Glomerular endothelial cell (primary cell): ENCODE measurements around a stretch of chr2.

GRCh38 chr2:169739834-169740258 is 6.2 kb downstream of the KLHL23 start:
- RAMPAGE, long total RNA = no peak

DNA sequence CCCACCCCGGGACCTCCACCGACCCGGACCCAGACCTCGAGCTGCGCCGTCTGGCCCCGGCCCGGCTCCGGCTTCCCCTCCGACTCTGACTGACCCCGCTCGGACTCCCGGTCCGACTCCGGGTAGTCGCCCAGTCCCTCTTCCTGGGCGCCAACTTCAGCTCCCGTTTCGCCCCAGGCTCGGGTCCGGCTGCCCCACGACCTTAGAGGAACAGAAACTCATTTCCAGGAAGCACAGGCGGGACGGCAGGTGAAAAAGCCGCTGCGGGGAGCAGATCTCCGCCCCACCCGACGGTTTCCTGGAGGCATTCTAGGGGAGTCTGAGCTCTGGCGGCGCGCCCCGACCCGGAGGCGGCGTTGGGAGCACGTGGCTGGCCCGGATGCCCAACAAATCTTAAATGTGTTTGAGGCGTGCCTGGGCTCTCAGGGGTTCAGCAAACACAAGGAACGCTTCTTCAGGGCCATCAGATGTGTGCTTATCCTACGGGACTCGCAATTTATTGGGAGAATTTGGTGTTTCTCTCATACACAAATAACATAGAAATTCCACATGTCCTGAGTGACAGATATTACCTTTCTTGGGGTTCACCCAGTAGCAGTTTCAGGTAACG is 30.0 kb upstream of the SSB start:
- RAMPAGE, long total RNA = no peak

GRCh38 chr2:169783998-169784399 is 14.7 kb upstream of the SSB start:
- RAMPAGE, long total RNA = no peak

GRCh38 chr2:170714976-170715085 is 306 bp upstream of the SP5 start:
- RAMPAGE, long total RNA = no peak

- RAMPAGE, long total RNA = no peak
These were observed 2.3 kb downstream of the SP5 start for GRCh38 chr2:170717449-170717803.

DNA sequence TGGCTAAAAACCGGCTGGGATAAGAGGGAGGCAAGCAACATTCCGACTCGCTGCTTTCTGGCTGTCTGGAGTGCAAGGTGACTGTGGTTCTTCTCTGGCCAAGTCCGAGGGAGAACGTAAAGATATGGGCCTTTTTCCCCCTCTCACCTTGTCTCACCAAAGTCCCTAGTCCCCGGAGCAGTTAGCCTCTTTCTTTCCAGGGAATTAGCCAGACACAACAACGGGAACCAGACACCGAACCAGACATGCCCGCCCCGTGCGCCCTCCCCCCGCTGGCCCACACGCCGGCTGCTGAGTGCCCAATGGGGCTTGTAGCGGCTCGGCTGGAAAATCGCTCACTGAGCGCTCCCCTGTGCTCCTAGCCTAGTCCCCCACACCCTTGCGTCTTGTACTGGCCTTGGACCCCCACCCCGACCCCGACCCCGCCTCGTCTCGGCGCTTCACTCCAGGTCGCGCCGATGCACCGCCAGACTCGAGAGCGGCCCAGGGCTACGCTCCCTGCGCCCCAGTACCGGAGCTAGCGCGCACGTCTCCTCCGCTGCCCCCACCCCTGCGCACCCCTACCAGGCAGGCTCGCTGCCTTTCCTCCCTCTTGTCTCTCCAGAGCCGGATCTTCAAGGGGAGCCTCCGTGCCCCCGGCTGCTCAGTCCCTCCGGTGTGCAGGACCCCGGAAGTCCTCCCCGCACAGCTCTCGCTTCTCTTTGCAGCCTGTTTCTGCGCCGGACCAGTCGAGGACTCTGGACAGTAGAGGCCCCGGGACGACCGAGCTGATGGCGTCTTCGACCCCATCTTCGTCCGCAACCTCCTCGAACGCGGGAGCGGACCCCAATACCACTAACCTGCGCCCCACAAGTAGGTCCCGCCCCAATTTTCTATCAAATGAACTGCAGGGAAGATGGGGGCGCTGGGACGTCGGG is 1.4 kb downstream of the GAD1 start:
- RAMPAGE, long total RNA = no peak

GRCh38 chr2:170973607-170974548 is 44.8 kb downstream of the GORASP2 start:
- RAMPAGE, long total RNA = no peak

DNA sequence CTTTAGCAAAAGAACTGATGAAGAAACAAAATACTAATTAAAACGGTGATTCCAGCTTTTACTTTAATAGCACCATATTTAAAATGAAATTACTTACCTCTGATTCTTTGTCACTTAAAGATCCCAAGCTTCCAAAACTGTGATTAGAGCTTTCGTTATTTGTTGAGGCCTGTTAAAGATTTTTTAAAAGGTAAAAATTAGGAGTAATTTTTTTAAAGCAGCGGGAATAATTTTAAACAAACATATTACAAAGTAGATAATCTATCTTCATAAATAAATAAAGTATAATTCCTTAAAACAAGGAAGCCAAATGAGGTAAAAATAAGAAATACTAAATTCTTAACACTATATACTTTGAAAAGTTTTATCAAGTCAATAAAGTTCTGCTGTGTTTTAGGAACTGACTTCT is 78.0 kb downstream of the TLK1 start:
- RAMPAGE, long total RNA = no peak

GRCh38 chr2:171354578-171354954 is 79.2 kb downstream of the METTL8 start:
- RAMPAGE, long total RNA = no peak

DNA sequence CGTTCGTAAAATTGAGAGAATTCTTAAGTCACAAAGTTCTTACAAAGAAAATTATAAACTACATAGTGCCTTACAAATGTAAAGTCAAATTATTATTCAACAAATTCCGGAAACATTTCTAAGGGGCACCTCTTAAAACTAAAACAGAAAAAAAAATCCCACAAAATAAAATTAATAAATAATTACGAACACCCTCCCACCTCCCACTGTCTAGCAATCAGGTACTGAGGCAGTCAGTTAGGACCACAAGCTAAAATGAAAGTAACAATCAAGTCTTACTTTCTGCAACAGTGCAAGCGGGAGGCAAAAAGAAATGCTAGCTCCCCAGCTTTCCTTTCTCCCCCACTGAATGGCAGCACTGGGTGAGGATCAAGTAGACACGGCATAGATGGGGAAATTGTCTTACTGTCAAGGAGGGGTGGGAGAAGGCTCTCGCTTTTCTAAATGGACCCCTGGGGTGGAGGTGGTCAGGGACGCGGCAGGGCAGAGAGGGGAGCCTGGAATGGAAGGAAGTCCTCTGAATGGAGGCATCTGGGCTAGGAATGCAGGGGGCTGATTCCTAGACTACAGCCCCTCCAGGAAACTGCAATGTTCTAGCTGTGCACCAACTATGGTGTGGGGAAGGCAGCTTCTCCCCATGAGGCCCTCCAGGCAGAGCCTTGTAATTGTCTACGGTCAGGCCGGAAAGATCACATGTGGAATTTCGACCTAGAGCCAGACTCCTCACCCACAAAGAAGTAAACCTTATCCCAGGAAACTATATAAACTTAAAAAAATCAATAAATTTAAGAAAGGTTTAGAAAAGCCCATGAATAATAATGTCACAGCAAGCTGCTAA is 24.3 kb downstream of the METTL8 start:
- RAMPAGE, long total RNA = no peak

- RAMPAGE, long total RNA = start-site peak on the plus strand at chr2:171687731-171687826, 1,712 and 758 reads in 2 replicates
These were observed 628 bp downstream of the DYNC1I2 start for GRCh38 chr2:171687596-171688597.

- RAMPAGE, long total RNA = no peak
These were observed 17.2 kb downstream of the HAT1 start for GRCh38 chr2:171939277-171940005.

- RAMPAGE, long total RNA = no peak
These were observed 7.3 kb downstream of the DLX2 start for GRCh38 chr2:172095202-172095930.

- RAMPAGE, long total RNA = no peak
These were observed 146.7 kb upstream of the ITGA6 start for GRCh38 chr2:172280636-172281190.

DNA sequence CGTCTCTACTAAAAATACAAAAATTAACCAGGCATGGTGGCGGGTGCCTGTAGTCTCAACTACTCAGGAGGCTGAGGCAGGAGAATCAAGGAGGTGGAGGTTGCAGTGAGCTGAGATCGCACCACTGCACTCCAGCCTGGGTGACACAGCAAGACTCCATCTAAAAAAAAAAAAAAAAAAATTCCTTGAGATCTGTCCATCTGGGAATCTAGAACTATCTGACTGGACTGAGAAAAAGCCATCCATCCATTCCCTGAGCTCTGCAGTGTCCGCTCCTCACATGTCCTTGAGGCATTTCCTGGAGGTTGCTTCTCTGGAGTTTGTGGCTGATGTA is 102.1 kb upstream of the ITGA6 start:
- RAMPAGE, long total RNA = no peak

DNA sequence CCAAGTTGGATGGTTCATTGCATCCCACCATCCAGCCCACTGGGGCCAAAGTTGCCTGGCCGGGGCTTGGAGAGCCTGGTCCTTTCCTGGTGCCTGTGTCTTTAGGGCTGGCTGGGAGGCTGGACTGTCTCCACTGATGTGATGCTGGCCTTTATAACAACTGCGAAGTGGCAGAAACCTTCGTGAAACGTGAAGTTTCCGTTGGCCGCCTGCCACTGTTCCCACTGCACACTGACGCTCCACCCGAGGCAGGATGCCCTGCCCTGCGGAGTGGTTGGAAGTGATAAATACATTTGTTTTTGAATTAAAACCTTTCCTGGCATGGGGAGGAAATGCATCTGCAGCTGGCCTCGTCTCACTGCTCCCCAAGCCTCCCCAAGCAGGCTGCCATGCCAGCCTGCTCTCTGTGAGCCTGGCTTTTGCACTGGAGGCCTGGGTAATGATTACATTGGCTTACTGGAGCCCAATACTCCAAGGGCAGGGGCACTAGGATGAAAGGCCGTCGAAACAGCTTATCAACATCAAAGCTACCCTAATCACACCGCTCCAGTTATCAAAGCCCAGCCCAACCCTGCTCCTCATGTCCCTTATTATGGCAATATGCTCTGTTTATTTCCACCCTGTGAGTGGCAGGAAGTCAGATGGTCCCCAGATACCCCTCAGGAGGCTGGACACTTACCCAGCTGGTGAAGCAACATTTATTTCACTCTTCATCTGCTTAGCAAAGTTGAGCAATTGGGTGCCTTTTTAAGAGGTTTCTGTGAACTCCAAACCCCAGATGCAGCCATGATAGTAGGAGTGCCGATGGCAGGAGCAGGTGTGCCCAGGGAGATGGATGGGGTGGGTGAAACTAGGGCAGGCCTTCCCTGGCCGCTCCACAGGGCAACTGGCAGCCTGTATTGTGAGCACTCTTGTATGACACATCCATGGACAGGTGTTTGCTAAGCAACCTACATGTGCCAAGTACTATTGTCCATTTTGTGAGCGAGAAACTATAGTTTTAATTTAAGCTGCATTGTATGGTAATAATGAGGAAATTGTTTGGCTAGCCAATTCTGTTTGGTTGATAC is 97.4 kb upstream of the ITGA6 start:
- RAMPAGE, long total RNA = no peak

DNA sequence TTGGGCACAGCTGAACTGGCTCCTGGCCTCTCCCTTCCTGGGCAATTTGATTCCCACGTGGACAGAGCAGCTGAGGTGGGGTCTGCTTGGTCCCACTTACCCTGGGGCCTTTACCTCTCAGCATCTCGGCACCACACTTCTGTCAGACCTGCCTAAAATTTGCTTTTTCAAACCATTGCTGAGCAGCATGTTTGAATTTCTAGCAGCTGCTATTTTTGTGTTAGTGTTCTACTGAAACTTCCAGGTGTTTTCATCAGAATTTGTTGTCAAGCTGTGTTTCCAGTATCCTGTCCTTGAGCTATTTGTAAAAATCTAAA is 63.8 kb upstream of the PDK1 start:
- RAMPAGE, long total RNA = no peak

DNA sequence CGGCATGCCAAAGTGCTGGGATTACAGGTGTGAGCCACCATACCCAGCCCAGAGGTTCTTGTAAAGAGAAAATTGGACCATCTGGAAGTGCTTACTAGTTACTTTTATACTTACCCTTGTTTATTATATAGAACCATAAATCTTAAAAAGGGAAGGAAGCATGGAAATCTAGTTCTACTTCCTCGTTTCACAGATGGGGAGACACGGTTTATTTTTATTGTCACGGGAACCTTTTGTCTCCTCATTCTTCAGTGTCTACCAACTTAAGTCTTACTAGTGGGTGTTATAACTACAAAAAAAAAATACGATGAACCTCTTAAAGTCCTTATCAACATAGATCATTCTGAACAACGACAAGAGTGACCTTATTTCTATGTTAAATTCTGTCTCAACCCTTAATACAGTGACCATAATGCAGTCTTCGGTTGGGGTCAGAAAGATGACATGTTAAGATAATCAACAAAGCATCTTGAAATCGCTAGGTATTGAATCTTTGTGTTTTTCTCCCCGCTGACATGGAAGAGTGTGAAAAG is 45.7 kb upstream of the PDK1 start:
- RAMPAGE, long total RNA = no peak

DNA sequence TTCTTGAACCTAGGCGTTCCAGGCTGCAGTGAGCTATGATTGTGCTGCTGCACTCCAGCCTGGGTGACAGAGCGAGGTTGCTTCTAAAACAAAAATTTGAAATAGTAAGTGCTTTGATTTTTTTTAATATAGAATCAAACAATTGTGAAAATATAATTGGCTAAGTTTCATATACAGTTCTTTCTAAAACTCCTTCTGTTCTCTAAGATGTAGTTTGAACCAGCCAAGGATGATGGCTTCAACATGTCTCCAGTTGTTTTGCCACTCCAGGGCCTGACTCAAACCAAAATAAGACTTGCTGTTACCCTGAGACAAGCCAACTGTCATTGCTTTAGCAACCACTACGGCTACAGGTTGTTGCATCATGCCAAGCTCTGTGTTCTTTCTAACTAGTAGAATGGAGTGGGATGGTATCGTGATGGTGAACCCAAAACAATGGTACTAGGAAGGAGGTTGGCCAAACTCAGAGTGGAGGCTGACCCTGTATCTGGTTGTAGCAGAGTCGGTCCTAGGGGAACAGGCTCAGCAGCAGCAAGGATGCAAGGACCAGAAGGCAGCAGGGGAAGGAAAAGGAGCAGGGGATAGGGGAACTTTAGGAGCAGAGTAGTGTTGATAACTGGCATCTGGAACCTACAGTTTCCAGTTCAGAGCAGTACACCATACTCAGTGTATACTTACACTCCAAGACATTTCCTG is 51.5 kb downstream of the PDK1 start:
- RAMPAGE, long total RNA = no peak

DNA sequence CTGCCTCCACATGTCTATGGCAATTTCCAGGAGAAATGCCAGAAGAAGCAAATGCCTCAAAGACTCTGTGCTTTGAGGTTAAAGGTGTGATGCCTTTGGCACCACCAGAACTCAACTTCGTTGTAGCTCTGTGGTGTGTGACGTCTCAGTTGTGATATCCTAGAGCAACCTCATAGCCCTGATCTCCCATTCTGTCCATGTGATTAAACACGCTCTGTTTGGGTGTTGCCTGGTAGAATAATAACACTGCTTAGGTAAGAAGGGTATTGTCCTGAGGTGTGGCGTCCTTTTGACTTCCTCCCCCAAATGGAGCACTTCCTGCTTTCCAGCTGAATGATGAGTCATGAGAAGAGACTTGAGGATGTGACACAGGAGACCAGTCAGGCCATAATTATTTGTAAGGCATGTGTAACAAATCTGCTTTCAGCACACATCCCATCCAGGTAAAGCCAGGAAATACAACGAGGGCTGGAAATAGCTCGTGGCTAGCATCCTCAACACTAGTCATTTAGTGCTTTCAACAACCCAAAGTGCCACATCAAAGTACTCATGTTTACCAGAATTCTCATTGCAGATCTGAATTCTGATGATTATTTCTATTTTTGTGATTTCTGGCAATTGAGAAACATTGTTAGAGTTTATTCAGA is 100.8 kb downstream of the RAPGEF4 start:
- RAMPAGE, long total RNA = no peak